Measurements from ENCODE around the gene TADA2B.

- PRO-cap = bidirectional peak, plus-strand start at chr4:7043324, minus-strand start at chr4:7043064; unidirectional peak, minus-strand start at chr4:7043655; unidirectional peak, minus-strand start at chr4:7043837
- RAMPAGE, long total RNA, 5 experiments = start-site peak on the plus strand in 1 of 5 experiments, at chr4:7043664-7043871 at its widest, 11 reads per replicate
- RRBS = under 1% methylated on average over 53 of the region's 117 CpGs
These were observed at the start of gene TADA2B for GRCh38 chr4:7043149-7043886. TSS of gene TADA2B (plus strand) at chr4:7043372.

- PRO-cap = no peak
- RAMPAGE, long total RNA, 5 experiments = no peak in any of the 5 experiments
- RRBS = no CpG with 5 or more reads among the region's 25 CpGs
These were observed 9.5 kb downstream of the TADA2B start for GRCh38 chr4:7052373-7053418.

DNA sequence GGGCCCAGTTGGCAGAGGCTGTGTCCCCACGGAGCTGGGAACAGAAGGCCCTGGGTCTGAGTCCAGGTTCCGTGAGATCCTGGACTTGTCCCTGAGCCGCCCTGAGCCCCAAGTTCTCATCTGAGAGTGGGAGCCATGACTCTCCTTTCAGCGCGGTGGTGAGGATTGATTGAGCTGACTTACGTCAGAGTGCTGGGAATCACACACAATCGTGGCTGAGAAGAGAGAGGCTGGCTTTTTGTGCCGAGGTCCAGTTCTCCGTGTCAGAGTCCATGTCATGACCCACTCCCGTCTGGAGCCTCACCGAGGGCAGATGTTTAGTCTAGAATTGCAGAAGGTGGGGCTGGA lies 97.9 kb downstream of the PSAPL1 start:
- PRO-cap = no peak
- RAMPAGE, long total RNA, 5 experiments = no peak in any of the 5 experiments
- RRBS = no CpG with 5 or more reads among the region's 11 CpGs

GRCh38 chr4:7515445-7515970 lies 80.8 kb upstream of the PSAPL1 start:
- PRO-cap = no peak
- RAMPAGE, long total RNA, 5 experiments = no peak in any of the 5 experiments
- RRBS = no CpG with 5 or more reads among the region's 13 CpGs

GRCh38 chr4:7653657-7654333 lies 219.1 kb upstream of the PSAPL1 start:
- PRO-cap = unidirectional peak, minus-strand start at chr4:7654111
- RAMPAGE, long total RNA, 5 experiments = no peak in any of the 5 experiments
- RRBS = no CpG with 5 or more reads among the region's 18 CpGs

DNA sequence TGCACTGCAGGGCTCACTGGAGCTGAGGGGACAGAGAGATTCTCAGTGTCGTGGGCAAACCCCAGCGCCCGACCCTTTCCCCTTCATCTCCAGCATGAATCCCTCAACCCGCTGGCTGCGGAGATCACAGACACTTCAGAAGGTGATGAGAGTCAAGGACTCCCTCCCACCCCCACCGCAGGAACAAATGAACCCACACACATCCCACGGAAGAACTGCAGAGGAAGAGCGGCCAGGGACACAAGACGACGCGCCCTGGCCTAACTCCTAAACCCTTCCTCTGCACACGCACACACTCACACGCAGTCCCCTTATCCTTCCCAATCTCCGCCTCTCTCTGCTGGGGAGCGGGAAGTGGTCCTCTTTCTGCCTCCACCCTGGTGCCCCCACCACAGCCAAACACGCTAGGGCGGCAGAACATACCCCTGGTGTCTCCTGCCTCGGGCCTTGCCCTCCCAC lies 128.5 kb downstream of the AFAP1 start:
- PRO-cap = unidirectional peak, plus-strand start at position 220 of the sequence
- RAMPAGE, long total RNA, 5 experiments = no peak in any of the 5 experiments
- RRBS = no CpG with 5 or more reads among the region's 18 CpGs

GRCh38 chr4:7812235-7812622 lies 127.4 kb downstream of the AFAP1 start:
- PRO-cap = no peak
- RAMPAGE, long total RNA, 5 experiments = no peak in any of the 5 experiments
- RRBS = no CpG with 5 or more reads among the region's 9 CpGs

DNA sequence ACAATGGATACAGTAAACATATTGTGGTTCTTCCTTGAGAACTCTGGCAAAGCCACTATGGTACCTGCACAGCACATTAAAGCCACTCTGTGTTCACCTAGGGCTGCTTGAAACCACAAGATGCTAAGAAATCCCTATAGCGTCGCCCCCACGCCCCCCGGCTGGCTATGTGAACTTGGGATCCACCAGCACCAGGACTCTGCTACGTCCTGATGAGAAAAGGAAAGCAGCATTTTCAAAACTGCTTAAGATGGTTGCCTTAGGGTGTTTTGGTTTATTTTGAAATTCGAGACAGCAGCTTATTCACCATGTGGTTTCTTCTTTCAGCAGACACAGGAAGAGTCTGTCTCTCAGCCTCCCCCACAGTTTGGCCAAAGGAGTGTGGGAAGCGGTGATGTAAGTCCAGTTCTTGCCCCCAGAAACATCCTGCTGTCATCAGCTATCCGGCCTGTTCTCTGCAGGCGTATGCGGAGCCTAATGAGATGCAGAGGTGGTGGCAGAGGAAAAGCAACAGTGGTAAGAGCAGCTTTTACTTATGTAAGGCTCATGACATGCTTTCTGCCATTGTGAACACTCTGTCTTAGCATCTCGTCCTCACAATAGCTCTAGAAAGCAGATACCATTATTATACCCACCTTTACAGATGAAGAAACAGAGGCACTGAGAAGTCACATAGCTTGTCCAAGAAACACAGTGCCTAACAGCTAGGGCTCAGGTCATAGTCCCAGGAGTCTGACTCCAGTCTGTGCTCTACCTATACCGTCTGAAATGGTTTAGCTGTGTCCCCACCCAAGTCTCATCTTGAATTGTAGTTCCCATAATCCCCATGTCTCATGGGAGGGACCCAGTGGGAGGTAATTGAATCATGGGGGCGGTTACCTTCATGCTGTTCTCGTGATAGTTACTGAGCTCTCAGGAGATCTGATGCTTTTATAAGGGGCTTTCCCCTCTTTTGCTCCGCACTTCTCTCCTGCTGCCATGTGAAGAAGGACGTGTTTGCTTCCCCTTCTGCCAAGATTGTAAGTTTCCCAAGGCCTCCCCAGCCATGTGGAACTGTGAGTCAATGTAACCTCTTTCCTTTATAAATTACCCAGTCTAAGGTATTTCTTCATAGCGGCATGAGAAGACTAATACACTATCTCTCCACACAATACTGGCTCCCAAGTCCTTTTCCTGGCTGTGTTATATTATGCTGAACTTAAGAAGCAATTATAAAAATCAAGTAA lies 111.1 kb downstream of the AFAP1 start:
- PRO-cap = bidirectional peak, plus-strand start at position 499 of the sequence, minus-strand start at position 369 of the sequence; unidirectional peak, plus-strand start at position 374 of the sequence; unidirectional peak, plus-strand start at position 499 of the sequence
- RAMPAGE, long total RNA, 5 experiments = no peak in any of the 5 experiments
- RRBS = no CpG with 5 or more reads among the region's 17 CpGs

- PRO-cap = no peak
- RAMPAGE, long total RNA, 5 experiments = start-site peak on the minus strand in 3 of 5 experiments, at chr4:7871743-7872284 at its widest, 9 to 14 reads per replicate
- RRBS = no CpG with 5 or more reads among the region's 21 CpGs
These were observed 68.2 kb downstream of the AFAP1 start for GRCh38 chr4:7871230-7872181.

DNA sequence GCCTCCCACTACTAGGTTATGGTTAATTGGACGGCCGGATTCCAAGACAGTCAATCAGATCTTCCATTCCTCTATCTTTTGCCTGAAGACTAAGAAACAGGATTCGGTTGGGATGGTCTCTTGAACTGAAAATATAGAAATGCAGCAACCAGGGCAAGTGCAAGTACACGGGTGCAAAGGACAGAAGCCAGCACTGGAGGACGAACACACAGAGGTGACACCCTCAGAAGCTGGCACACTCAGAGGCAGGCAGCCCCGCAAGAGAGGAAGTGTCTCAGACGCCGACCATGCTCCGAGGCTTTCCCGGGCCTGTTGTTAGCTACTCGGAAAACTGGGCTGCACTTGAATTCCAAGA lies 63.3 kb downstream of the AFAP1 start:
- PRO-cap = no peak
- RAMPAGE, long total RNA, 5 experiments = no peak in any of the 5 experiments
- RRBS = no CpG with 5 or more reads among the region's 11 CpGs

DNA sequence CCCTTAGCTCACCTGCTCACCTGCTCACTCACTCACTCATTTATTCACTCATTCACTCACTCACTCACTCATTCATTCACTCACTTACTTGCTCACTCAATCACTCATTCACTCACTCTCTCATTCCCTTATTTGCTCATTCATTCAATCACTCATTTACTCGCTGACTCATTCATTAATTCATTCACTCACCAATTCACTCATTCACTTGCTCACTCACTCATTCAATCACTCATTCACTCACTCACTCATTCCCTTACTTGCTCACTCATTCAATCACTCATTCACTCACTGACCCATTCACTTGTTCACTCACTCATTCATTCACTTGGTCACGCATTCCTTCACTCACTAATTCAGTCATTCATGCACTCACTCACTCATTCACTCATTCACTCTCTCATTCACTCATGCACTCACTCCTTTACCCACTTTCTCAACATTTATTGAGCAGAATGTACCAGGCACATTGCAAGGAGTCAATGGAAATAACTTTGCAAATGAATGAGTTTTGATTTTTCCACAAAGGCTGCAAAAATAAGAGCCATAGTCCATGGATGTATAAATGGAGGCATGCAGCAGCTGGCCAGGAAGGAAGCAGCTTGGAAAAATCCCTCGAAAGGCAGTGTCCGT lies 88.8 kb upstream of the AFAP1 start:
- PRO-cap = no peak
- RAMPAGE, long total RNA, 5 experiments = no peak in any of the 5 experiments
- RRBS = no CpG with 5 or more reads among the region's 4 CpGs

GRCh38 chr4:8188630-8189610 lies 10.2 kb upstream of the SH3TC1 start:
- PRO-cap = no peak
- RAMPAGE, long total RNA, 5 experiments = no peak in any of the 5 experiments
- RRBS = 27% methylated on average over 11 of the region's 31 CpGs

- PRO-cap = bidirectional peak, plus-strand start at chr4:8191461, minus-strand start at chr4:8191347
- RAMPAGE, long total RNA, 5 experiments = no peak in any of the 5 experiments
- RRBS = 33% methylated on average over 15 of the region's 32 CpGs
These were observed 7.8 kb upstream of the SH3TC1 start for GRCh38 chr4:8191074-8191924.

- PRO-cap = no peak
- RAMPAGE, long total RNA, 5 experiments = start-site peak on the plus strand in 2 of 5 experiments, at chr4:8228126-8228616 at its widest, 6 to 10 reads per replicate
- RRBS = 52% methylated on average over 23 of the region's 57 CpGs
These were observed 29.0 kb downstream of the SH3TC1 start for GRCh38 chr4:8227709-8228872.

GRCh38 chr4:8335069-8335588 lies 65.6 kb downstream of the HTRA3 start:
- PRO-cap = unidirectional peak, plus-strand start at chr4:8335314
- RAMPAGE, long total RNA, 5 experiments = no peak in any of the 5 experiments
- RRBS = no CpG with 5 or more reads among the region's 12 CpGs

DNA sequence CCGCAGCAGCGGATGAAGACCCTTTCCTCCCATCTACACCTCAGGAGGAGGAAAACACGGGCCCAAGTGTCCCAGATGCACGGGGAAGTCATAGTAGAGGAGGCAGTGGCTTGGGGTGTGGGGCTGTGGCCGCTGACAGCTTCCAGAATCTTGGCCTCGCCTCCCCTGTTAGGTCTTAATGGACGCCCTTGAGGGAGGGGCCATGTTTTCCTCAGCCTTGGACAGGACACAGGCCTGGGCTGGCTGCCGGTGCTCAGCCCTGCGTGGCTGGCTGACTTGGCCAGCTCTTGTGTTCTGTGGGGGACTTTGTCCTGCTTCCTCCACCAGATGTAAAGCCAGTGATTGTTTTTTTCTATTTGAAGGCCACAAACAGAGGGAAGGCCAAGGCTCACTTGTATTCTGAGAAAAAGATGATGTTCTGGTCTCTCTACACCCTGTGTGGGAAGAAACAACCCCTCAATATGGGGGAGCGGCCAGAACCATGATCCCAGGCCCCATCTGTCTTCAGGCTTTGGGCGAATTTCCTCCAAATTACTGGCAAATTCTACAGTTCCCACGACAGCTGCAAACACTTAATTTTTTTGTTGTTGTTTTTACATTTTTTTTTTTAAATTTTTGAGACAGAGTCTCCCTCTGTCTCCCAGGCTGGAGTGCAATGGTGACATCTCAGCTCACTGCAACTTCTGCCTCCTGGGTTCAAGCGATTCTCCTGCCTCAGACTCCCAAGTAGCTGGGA lies 71.3 kb downstream of the HTRA3 start:
- PRO-cap = no peak
- RAMPAGE, long total RNA, 5 experiments = no peak in any of the 5 experiments
- RRBS = no CpG with 5 or more reads among the region's 13 CpGs

- PRO-cap = no peak
- RAMPAGE, long total RNA, 5 experiments = no peak in any of the 5 experiments
- RRBS = no CpG with 5 or more reads among the region's 15 CpGs
These were observed 48.6 kb downstream of the ACOX3 start for GRCh38 chr4:8391777-8392554.

- PRO-cap = no peak
- RAMPAGE, long total RNA, 5 experiments = no peak in any of the 5 experiments
- RRBS = no CpG with 5 or more reads among the region's 17 CpGs
These were observed 37.9 kb downstream of the ACOX3 start for GRCh38 chr4:8402546-8403141.

GRCh38 chr4:8558443-8558938 lies 21.7 kb upstream of the GPR78 start:
- PRO-cap = no peak
- RAMPAGE, long total RNA, 5 experiments = no peak in any of the 5 experiments
- RRBS = no CpG with 5 or more reads among the region's 12 CpGs

GRCh38 chr4:9122677-9123064 lies 47.5 kb upstream of the FAM90A26 start:
- PRO-cap = no peak
- RAMPAGE, long total RNA, 5 experiments = no peak in any of the 5 experiments
- RRBS = no CpG with 5 or more reads among the region's 9 CpGs